Measurements from ENCODE around the genes AOC1, AGAP3 and ABCF2.

DNA sequence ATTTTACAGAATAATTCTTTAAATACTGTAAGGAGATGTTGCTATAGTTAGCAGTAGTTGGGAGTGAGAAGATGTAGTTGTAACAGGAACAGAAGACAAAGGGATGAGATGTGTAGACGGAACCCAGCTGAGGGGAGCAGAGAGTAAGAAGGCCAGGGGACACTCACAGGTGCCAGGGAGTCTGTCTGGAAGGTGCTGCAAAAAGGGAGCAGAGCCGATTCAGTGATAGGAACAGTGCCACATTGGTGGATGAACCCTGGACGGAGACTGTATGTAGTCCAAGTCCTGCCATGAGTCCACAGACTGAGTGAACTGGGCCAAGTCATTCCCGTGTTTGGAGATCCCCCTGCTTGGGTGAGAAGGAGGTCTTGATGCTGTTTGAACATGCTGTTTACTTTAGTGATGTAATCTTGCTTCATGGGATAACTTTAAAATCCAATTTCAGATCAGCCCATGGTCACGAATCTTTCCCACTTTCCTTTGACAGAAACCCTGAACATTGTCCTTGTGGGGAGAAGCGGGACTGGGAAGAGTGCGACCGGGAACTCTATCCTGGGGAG, 26.3 kb downstream of the GIMAP8 start:
- RRBS: no CpG with 5 or more reads among the region's 8 CpGs
CAGE:
- cytosol, long polyA plus RNA: no peak
- long polyA plus RNA: no peak
- nucleus, long polyA plus RNA: no peak

DNA sequence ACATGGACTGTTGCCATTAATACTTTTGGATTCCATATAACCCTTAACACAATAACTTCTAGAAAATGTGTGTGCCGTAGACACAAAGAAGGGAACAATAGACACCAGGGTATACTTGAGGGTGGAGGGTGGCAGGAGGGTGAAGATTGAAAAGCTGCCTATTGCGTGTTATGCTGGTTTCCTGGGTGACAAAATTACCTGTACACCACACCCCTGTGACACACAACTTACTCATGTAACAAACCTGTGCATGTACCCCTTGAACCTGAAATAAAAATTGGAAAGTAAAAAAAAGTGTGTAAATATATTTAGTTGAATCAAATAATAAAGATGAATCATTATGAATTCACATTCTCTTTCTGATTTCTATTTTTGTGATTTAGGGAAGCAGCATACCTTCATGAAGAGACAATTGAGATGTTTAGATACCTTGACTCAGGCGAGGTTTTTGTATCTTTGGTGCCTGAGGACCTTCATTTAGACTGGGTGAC, 28.7 kb downstream of the GIMAP8 start:
- RRBS: no CpG with 5 or more reads among the region's 3 CpGs
CAGE:
- cytosol, long polyA plus RNA: no peak
- long polyA plus RNA: no peak
- nucleus, long polyA plus RNA: no peak

DNA sequence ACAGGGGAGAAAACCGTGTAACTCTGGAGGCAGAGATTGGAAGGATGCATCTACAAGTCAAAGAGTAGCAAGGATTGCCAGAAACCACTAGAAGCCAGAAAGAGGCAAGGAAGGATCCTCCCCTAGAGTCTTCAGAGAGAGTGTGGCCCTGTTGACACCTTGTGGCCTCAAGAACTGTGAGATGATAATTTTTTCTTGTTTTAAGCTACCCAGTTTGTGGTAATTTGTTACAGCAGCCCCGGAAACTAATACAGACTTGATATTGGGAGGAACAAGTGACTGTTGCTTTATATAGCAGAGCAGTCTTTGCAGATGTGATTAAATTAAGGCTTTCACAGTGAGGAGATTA, 3.6 kb upstream of the GIMAP7 start:
- RRBS: no CpG with 5 or more reads among the region's 2 CpGs
CAGE:
- cytosol, long polyA plus RNA: no peak
- long polyA plus RNA: no peak
- nucleus, long polyA plus RNA: no peak

DNA sequence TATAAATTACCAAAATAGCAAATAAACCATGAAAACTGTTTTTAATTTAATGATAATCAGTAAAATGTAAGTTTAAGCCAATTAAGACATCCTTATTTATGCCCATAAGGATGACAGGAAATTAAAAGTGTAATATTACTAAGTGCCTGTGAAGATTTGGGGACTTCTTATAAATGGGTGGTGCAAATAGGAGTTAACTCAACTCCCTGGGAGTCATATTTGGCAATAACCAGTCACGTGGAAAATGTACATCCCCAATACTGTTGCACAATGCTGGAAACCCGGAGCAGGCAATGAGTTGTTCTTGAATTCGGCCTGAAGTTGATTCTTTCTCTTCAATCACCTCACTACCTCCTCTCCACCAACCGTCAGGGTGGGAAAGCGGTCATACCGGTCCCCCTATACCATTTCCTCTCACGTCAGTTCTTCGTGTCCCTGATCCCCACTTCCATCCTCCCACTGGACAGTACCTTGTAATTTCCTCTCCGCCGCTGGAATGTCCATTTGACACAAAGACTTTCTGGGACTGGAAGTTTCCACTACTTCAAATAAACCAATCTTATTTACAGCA, 2.8 kb downstream of the GIMAP5 start:
- RRBS: 35% methylated on average over 5 of the region's 10 CpGs
CAGE:
- cytosol, long polyA plus RNA: no peak
- long polyA plus RNA: no peak
- nucleus, long polyA plus RNA: no peak

- RRBS: no CpG with 5 or more reads among the region's 5 CpGs
CAGE:
- cytosol, long polyA plus RNA: no peak
- long polyA plus RNA: no peak
- nucleus, long polyA plus RNA: no peak
Observed at GRCh38 chr7:150793684-150794330, 6.4 kb downstream of the TMEM176B start.

GRCh38 chr7:150852328-150852695, at the start of gene AOC1:
TSS of gene AOC1 (plus strand) at chr7:150852517.
- RRBS: no CpG with 5 or more reads among the region's 6 CpGs
CAGE:
- cytosol, long polyA plus RNA: no peak
- long polyA plus RNA: no peak
- nucleus, long polyA plus RNA: no peak

GRCh38 chr7:150942299-150942821, 35.8 kb downstream of the KCNH2 start:
- RRBS: no CpG with 5 or more reads among the region's 10 CpGs
CAGE:
- cytosol, long polyA plus RNA: no peak
- long polyA plus RNA: no peak
- nucleus, long polyA plus RNA: no peak

- RRBS: no CpG with 5 or more reads among the region's 32 CpGs
CAGE:
- cytosol, long polyA plus RNA: no peak
- long polyA plus RNA: no peak
- nucleus, long polyA plus RNA: no peak
Observed at GRCh38 chr7:151027669-151028368, 431 bp upstream of the ABCB8 start.

- RRBS: 95% methylated on average over 3 of the region's 11 CpGs
CAGE:
- cytosol, long polyA plus RNA: no peak
- long polyA plus RNA: no peak
- nucleus, long polyA plus RNA: no peak
Observed at GRCh38 chr7:151032667-151033295, 4.5 kb downstream of the ABCB8 start.

- RRBS: 94% methylated on average over 2 of the region's 25 CpGs
CAGE:
- cytosol, long polyA plus RNA: no peak
- long polyA plus RNA: no peak
- nucleus, long polyA plus RNA: no peak
Observed at GRCh38 chr7:151035622-151036211, 7.5 kb downstream of the ABCB8 start.

DNA sequence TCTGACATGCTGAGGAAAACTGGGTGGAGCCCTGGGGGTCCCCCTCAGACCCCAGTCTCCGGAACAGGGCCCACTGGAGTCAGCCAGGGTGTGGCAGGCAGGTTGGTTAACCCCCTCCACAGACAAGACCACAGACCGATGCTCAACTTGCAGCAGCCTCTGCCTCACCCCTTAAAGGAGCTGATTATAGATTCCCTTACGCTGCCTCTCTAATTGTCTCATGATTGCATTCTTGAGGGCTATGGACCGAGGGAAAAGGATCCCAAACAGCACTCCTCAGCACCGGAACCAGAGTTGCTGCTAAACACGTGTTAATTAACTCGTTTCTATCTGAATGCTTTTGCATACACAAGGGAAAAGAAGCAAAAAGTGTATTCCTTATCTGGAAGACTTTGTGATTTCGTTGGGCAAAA, 772 bp upstream of the SLC4A2 start:
- RRBS: no CpG with 5 or more reads among the region's 8 CpGs
CAGE:
- cytosol, long polyA plus RNA: no peak
- long polyA plus RNA: no peak
- nucleus, long polyA plus RNA: no peak

- RRBS: no CpG with 5 or more reads among the region's 22 CpGs
CAGE:
- cytosol, long polyA plus RNA: no peak
- long polyA plus RNA: no peak
- nucleus, long polyA plus RNA: no peak
Observed at GRCh38 chr7:151061739-151062194, 2.4 kb downstream of the SLC4A2 start.

DNA sequence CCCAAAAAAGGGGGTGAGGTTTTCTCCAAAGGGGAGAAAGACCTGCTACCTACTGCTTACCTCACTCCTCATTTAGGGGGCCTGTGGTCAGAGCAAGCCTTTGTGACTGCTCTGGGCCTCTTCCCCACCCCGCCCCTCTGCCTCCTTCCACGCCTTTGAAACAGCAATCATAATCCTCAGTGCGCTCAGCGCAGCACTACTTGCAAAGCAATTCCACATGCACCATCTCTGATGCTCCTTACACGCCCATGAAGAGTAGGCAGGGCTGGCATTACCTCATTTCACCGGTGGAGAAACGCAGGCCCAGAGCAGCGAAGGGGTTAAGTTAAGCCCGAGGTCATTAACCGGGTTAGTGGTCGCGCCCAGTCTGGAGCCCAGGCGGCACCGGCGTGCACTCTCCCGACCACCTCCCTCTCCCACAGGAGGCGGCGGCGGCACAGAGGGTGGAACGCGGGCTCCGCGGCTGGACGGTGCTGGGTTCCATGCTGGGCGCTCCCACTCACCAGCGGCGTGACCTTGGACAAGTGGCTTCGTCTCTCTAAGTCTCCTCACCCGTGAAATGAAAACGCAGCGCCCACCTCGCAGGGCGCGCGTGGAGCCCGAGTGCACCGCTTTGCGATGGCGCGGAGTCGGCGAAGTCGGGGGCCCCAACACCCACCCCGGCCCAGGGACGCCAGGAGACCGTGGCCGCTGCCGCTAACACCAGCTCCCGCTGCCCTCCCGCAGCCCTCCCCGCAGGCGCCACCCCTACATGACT, 497 bp downstream of the FASTK start:
- RRBS: 2% methylated on average over 16 of the region's 52 CpGs
CAGE:
- cytosol, long polyA plus RNA: no peak
- long polyA plus RNA: no peak
- nucleus, long polyA plus RNA: no peak

DNA sequence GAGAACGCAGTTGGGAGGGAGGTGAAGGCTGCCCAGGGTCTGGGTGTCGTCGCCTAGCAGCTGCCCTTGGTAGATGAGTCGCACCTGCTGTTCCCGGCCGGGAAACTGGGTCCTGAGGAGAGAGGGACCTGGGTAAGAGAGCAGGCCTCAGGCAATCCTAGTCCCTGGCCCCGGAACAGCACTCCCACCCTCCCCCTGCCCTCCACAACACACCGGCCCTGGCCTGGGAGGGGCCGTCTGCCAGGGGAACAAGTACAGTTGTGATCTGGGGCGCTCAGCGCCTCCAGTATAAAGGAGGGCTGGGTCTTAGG, 1.1 kb upstream of the FASTK start:
- RRBS: 25% methylated on average over 2 of the region's 11 CpGs
CAGE:
- cytosol, long polyA plus RNA: no peak
- long polyA plus RNA: no peak
- nucleus, long polyA plus RNA: no peak

DNA sequence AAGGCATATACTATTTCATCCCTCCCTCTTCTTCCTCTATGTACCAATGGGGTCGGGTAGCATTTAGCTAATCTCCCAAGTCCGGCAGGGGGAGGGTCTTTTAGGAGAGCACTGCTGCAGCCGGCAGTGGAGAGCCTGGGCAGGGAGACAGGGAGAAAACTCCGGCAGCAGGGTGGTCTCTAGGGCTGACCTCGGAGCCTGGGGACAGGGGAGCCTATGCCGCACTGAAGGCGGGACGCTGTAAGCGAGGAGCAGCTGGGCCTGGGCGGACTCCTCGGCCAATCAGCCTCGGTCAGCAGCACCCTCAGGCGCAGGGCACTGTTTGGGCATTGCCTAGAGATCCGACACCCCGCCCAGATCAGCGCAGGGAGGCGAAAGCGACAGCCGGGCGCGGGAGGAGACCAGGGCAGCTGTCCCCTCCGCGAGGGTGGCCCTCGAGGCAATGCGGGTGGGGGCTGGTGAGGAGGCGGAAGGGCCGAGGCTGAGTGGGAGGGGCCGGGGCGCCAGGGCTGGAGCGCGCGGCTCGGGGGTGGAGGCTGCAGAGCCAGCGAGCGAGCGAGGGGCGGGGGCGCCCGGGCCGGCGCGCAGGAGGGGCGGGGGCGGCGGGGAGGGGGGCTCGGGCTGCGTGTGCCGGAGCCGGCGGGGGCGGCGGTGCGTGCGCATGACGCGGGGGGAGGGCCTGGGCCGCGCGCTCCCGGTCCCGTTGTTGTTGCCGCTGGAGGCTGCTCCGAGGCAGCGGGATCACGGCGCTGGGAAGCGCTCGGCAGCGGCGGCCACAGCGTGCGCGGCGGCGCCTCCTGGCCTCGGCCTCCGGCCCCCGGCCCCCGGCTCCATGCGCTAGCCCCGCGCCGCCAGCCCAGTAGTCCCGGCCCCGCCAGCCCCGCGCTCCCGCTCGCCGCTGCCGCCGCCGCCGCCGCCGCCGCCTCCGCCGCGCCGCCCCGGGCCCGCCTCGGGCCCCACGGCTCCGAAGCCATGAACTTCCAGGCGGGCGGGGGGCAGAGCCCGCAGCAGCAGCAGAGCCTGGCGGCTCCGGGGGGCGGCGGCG, at the start of gene AGAP3:
Gene AGAP3, plus strand, starts transcription at position 706 of the 1,045 bp plus-strand sequence.
- RRBS: 2% methylated on average over 78 of the region's 114 CpGs
CAGE:
- cytosol, long polyA plus RNA: no peak
- long polyA plus RNA: no peak
- nucleus, long polyA plus RNA: no peak

- RRBS: 38% methylated on average over 110 of the region's 133 CpGs
CAGE:
- cytosol, long polyA plus RNA: no peak
- long polyA plus RNA: no peak
- nucleus, long polyA plus RNA: no peak
Observed at GRCh38 chr7:151115060-151115989, 29.1 kb downstream of the AGAP3 start.

DNA sequence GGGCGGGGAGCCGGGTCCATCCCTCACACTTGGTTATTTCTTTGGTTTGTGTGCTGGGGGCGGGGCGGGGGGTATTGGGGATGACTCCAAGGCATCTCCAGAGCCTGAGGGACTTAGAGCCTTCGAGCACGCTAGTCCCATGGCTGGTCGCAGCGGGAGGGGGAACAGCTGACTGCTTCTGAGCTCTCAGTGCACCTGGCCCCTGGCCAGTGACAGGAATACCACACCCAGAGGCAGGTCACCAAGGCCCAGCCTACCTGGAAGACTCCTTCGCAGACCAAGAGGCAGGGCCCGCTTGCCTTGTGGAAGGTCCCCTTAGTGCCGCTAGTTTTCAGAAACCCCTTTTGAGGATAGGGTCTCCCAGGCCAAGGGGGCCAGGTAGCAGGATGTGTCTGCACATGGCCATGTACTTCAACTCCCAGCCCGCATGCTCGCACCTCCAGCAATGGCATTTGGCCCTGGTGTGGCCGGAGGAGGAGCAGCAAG, 40.3 kb downstream of the AGAP3 start:
- RRBS: no CpG with 5 or more reads among the region's 14 CpGs
CAGE:
- cytosol, long polyA plus RNA: no peak
- long polyA plus RNA: no peak
- nucleus, long polyA plus RNA: no peak

DNA sequence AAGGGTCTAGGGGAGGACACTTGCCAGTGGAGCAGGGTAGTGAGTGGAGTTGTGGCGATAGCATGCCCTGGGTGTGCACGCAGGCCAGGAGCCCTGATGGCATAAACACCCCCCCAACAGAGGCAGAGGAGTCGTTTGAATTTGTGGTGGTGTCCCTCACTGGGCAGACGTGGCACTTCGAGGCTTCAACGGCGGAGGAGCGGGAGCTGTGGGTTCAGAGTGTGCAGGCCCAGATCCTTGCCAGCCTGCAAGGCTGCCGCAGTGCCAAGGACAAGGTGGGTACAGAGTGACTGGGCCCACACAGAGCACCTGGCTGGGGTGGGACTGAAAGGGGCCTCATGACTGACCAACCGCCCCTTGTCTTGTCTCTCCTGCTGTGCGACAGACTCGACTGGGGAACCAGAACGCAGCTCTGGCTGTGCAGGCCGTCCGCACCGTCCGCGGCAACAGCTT, 25.7 kb downstream of the GBX1 start:
- RRBS: no CpG with 5 or more reads among the region's 18 CpGs
CAGE:
- cytosol, long polyA plus RNA: no peak
- long polyA plus RNA: no peak
- nucleus, long polyA plus RNA: no peak

- RRBS: no CpG with 5 or more reads among the region's 4 CpGs
CAGE:
- cytosol, long polyA plus RNA: no peak
- long polyA plus RNA: no peak
- nucleus, long polyA plus RNA: no peak
Observed at GRCh38 chr7:151210521-151210776, 161 bp upstream of the H2BK1 start.

- RRBS: 4% methylated on average over 32 of the region's 76 CpGs
CAGE:
- cytosol, long polyA plus RNA: start-site peak on the minus strand at chr7:151227175-151227219, 343 and 656 reads in 2 replicates
- long polyA plus RNA: start-site peak on the minus strand at chr7:151227182-151227217, 587 and 366 reads in 2 replicates
- nucleus, long polyA plus RNA: start-site peak on the minus strand at chr7:151227175-151227221, 168 and 491 reads in 2 replicates
Observed at GRCh38 chr7:151226696-151227752, at the start of gene ABCF2. TSS of gene ABCF2 (minus strand) at chr7:151227205.